RPMI7951 (cell line): ENCODE measurements around the gene CDX2.

DNA sequence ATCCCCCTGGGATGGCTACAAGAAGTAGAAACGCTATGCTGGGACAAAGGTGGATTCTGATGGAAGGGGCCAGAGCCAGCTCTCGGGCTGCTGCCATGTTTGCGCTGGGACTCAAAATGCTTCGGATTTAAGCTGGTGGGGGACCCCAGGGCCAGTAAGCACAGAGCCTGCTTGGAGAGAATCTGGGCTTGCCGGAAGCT lies 5.4 kb downstream of the ATP12A start:
- RAMPAGE, long total RNA, result no peak

DNA sequence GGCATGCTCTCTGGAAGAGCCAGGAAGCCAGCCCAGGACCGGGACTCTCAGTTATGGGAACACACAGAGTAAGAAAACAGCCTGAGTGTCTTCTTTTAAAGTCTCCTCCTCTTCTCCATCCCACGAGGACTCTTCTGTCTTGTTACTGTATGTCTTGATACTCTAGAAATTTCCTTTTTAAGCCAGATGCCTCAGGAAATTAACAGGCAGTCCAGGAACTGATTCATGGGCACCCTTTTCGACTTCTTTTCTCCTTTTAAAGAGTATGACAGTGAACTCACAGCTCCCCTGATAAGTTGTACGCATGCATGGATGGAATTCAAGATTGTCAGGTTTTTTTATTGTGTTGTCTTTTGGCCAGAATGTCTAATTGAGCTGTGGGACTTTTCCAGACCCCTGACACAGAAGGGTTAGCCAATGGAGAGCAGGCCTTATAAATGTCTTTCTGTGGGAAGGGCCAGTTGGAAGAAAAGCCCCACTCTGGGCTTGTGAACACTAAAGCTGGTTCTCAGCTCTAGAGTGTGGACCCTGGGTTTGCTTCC lies 33.5 kb downstream of the SHISA2 start:
- RAMPAGE, long total RNA, result no peak

DNA sequence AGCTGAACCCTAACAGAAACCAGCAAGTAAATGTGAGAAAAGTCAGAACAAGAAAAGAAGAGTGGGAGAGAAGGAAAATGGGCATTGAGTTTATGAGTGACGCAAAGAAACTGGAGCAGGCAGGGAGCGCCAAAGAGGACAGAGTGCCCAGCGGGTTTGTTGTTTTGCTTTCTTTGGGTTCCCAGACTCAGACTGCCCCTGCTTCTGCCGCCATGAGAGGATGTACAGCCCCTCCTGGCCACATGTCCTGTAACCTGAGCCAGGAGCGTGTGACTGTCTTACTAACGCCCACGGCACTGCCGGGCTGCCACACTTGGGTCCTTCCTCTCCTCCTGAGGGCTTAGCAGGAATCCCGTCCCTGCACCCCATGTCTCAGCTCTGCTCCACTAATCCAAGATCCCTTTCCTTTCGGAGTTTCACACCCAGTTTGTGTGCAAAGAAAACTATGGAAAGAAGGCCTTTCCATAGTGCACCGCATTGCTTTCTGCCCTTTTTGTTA lies 80.5 kb downstream of the GPR12 start:
- RAMPAGE, long total RNA, result no peak

GRCh38 chr13:26941474-26942115 lies 181.0 kb upstream of the GPR12 start:
- RAMPAGE, long total RNA, result no peak

GRCh38 chr13:26968276-26969581 lies 202.9 kb downstream of the USP12 start:
- RAMPAGE, long total RNA, result no peak

- RAMPAGE, long total RNA, result no peak
These were observed 22.2 kb downstream of the USP12 start for GRCh38 chr13:27149273-27150025.

DNA sequence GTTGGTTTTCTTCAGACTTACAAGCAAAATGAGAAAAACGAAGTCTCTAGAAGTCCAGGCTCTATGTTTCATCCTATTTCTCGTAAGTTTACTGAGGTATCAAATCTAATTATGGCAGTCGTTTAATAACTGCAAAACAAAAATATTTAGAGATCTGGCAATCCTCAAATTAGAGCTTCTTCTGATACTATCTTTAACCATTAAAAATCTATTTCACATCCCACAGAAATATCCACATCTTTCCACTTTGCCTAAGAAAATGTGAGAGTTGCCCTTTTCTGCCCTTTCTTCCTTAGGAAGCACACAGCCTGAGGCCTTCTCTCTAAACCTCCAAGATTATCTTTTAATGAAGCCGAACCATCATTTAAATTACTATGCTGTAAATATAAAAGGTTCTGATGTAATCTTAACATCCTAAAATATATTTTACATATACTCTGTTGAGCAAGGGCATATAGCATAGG lies 17.7 kb downstream of the USP12 start:
- RAMPAGE, long total RNA, result no peak

DNA sequence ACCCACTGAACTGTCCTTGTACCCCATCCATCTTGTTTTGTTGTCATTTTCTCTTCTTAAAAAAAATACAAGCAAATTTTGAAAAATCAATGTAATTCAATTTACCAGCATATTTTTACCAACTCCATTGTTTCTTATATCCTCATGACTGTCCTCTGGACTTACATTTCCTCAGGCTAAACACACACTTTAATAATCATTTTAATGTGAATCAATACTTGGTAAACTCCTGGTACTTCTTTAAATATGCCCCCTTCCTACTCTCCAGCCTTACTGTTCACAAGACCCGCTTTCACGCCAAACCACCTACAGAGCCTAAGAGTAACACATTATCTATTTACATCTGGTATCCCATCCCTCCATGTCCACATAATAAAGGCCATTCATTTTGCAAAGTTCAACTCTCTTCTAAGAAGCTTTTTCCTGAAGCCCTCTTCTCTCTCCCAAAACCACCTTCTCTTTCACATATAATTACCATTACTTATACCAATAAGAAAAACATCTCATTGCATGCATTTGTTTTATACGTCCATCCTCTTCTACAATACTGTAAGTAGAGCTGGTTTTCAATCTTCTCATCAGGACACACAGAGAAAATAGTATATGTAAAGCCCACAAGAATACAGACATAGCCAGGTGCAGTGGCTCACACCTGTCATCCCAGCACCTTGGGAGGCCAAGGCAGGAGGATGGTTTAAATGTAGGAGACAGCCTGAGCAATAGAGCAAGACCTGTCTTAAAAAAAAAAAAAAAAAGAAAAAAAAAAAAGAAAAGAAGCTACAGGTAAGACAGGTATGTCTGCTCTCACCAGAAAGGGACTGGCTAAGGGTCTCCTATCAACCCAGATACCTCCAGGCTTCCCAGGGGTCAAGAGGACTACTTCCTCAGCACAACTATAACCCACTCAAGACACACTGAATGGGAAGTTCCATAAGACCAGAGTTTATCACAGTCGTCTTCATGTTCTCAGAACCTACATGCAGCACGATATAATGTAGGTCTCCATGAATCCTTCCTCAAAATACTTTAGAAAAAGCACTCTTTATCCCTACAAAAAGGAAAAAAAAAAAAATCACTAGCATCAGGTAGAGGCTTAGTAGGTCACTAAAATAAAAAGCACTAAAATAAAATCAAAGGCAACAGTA lies 8.2 kb downstream of the USP12 start:
- RAMPAGE, long total RNA, result no peak

GRCh38 chr13:27355703-27356378 lies 68.6 kb upstream of the GTF3A start:
- RAMPAGE, long total RNA, result no peak

- RAMPAGE, long total RNA, result no peak
These were observed 8.1 kb downstream of the GTF3A start for GRCh38 chr13:27432412-27433107.

DNA sequence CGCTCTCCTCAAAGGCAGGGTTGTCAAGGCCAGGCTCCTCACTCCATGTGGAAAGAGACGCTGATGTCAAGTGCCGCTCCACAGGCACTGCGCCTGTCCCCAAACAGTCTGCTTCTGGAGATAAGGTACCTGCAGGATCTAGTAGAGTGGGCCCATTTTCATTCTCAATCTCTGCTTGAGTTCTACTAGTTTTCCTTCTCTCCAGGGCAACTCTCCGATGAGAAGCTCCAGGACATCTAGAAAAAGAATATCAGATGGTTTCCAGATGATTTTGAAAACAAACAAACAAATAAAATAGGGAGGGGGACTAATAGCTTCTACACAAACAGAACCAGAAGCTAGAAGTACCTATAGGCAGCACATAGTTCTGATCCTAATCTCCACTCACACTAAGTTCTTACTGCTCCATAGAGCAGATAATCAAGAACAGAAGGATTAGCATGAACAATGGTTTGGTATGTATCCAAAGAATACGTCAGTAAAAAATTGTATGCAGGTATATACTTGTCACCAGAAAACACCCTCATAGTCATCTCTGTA lies 51.2 kb downstream of the LNX2 start:
- RAMPAGE, long total RNA, result no peak

DNA sequence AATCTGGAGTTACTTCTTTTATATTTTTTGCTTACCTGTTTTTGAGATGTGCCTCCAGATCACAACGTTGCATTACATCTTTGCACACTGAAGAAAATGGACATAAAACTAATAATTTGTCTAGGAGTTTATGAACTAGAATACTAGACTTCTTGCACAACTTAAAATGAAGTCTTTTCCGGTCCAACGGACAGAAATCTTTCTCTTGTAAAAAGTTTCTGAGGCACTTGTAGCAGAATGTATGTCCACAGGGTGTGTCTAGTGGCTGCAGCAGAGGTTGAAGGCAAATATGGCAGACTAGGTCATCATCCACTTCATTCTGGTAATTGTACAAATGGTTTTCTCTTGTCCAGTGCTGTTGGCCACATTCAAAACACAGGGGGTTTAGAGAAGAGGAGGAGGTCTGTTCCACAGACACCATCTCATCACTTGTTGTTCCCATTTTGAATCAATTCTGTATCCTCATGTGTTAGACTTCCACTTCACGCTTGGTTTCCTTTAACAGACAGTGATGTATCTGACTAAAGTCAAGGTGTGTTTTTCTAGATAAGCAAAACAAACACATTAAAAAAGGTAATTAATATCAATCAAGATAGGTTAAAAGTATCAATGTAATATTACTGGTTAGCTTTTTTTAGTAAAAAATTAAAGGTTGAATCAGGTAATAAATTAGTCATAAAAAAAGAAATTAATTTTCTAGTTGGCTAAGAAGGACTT lies 38.9 kb downstream of the LNX2 start:
- RAMPAGE, long total RNA, result no peak

GRCh38 chr13:27621993-27622615 lies 412 bp downstream of the POLR1D start:
- RAMPAGE, long total RNA, result no peak

DNA sequence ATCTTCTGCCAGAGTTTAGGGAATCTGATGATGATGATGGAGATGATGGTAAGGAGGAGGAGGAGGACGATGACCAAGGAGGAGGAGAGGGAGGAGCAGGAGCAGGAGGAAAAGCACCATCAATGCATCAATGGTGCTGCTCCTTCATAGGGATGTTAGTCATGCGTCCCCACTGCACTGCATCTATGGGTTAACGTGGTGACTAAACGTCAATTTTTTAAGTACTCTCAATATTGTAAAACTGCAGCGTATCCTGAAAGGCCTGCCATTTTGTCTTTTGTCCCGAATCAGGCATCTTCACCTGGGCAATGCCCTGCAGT lies 64.8 kb upstream of the GSX1 start:
- RAMPAGE, long total RNA, result no peak

GRCh38 chr13:27959814-27960163 lies 9.3 kb downstream of the CDX2 start:
- RAMPAGE, long total RNA, result no peak

DNA sequence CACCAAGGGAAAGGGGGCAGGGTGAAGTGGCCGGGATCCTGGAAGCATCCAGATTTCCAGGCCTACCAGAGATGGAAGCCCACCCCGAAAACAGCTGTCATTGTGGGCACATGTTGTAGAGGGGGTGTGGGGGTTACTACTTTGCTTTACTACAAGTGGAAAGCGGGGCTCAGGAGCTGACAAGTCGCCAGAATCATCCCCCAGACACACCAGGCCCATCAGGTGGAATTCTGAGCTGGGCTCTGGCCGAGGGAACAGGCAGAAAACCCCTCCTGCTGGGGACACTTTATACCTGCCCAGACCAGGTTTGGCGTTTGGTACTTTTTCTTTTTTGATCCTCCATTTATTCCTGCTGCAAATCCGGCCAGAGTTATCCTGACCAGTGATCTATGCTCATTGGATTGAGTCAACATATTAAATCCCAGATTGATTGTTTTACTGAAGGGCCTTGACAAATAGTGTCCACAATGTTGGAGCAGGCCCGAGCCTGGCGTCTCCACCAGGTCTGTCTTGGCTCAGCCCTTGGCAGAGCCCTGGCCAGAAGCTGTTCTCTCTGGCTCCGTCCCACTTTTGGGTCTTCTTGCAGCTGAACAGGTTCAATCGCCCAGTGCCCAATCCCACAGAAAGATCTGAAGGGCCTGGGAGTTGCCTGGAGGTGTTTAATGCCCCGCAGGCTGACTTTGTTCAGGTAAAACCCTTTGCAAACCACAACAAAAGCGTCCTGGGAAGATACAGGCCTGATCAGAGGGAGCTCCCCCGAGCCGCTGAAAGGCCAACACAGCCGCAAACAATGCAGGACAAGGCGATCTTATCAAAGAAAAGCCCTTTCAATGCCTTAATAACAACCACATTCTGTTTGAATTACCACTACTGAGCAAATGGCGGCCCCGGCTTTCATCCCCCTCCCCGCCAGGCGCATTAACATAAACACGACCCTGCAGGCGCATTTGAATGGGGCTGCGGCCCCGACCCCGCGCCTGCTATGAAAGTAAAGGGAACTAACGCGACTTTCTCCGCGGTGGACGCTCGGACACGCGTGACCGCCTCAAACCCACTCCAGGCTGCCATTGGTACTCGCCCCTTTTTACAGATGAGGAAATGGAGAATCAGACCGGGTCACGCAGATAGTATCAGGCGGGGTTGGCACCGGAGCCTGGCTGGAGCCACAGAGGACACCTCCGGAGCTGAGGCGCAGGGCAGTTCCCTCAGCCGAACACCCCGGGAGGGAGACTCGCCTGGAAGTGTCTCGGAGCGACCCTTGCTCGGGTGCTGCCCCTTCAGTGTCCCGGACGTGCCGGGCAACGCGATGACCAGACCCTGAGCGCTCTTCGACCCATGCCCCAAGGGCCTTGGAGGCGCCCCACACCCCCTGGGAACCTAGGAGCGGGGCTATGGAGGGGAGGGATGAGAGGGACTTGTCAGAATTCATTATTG lies 3.3 kb downstream of the CDX2 start:
- RAMPAGE, long total RNA, result no peak

DNA sequence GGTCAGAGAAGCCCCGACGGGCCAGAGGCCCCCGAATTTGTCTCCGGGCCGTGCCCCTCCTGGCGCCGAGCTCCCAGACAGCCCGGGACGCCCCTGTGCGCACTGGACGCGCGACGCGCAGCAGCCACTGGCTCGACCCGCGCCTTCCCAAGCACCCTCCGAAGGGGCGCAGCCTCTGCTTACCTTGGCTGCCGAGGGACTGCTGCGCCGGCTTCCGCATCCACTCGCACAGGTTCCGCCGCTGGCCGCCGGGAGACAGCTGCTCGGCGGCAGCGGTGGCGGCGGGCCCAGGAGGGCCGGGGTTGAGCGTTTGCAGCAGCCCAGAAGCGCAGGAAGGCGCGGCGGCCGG lies 858 bp downstream of the CDX2 start:
- RAMPAGE, long total RNA, result no peak

GRCh38 chr13:27969083-27970038 lies at the start of gene CDX2:
Gene CDX2 (minus strand): TSS chr13:27969315.
- RAMPAGE, long total RNA, result no peak

DNA sequence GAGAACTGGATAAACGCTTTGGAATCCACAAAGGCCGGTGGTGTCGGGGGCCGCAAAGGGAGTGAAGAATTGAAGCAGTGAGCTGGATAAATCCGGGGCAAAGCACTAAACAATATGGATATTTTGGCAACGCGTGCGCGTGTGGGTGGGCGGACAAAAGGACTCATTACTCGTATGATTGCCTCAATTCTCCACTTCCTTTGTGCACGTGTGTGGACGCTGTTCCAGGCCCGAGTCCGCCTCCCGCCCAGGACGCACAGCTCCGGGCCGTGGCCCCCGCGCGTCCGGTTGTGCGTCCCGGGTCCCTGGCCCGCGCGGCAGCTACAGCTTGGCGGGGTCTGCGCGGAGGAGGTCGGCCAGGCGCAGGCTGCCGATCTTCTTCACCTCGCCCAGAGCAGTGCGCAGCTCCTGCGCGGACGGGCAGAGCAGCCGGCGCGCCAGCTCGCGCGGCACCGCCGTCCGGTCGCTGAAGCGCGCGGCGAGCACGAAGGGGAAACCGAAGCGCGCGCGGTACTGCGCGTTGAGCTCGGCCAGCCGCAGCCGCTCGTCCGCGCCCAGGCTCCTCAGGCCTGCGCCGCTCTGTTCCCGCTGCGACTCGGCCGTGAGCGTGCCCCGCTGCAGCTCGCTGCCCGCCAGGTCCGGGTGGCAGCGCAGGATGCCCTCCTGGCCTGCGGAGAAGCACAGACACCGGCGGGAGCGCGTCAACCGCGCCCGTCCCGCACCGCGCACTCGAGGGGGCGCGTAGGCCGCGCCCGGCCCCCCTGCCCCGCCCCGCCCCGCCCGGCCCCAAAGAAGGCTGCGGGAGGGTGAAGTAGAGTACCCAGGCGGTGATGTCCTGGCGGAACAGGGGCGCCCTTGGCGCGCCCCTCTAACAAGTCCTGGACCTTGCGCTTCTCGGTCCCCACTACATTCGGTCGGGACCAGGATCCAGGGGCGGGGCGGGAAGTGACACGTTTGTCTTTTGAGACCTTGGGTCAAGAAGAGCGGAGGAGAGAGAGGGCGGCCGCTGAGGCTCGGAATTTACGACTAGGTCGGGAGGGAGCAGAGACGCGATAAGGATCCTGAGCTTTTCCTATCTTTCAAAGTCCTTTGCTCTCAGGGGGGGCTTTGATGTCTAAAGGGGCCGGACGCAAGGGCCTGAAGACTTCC lies 9.0 kb upstream of the CDX2 start:
- RAMPAGE, long total RNA, result no peak

- RAMPAGE, long total RNA, result no peak
These were observed 166.7 kb downstream of the FLT1 start for GRCh38 chr13:28328332-28328566.